Non-pigmented ciliary epithelial cell (primary cell): ENCODE results near the genes TMEM200C and LRRC30.

- RRBS: 2% methylated on average over 4 of the region's 20 CpGs
These were observed 1.3 kb upstream of the TGIF1 start for GRCh38 chr18:3448601-3449157.

DNA sequence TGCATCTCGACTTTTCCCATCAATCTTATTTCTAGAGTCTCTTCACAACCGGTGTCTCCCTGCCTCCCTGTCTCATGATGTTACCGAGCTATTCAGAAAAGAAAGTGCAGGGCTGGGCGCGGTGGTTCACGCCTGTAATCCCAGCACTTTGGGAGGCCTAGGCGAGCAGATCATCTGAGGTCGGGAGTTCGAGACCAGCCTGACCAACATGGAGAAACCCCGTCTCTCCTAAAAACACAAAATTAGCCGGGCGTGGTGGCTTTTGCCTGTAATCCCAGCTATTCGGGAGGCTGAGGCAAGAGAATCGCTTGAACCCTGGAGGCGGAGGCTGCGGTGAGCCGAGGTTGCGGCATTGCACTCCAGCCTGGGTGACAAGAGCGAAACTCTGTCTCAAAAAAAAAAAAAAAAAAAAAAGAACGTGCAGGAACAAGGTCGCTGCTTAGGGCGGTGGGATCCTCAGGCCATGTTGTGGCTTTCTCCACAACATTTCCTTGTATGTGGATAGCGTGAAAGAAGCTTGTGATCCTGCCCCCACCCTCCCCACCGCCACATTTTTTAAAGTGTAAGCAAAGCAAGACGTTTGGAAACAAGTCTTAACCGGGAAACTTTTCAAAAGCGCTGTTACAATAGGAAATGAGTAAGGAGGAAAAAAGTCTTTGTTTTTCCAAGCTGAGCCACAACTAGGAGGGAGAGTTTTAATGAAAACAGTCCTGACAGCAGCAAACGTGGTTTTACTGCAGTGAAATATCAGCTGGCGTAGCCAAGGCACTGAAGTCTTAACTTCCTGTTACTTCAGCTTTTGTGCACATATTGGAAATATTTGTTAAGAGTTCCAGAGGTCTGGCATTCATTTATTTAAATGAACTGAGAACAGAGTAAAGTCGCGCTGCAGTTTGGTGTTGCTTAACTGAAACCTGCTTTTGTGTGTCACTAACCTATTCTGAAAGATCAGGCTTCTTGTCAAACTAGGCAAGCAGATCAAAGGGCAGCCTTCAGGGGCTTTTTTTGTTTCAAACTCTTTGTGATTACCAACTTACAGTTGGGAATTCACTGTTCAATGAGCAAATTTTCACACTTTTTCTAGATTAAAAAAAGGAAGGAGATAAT lies 3.7 kb downstream of the TGIF1 start:
- RRBS: no CpG with 5 or more reads among the region's 31 CpGs

GRCh38 chr18:3455678-3456645 lies 6.0 kb downstream of the TGIF1 start:
- RRBS: no CpG with 5 or more reads among the region's 12 CpGs

DNA sequence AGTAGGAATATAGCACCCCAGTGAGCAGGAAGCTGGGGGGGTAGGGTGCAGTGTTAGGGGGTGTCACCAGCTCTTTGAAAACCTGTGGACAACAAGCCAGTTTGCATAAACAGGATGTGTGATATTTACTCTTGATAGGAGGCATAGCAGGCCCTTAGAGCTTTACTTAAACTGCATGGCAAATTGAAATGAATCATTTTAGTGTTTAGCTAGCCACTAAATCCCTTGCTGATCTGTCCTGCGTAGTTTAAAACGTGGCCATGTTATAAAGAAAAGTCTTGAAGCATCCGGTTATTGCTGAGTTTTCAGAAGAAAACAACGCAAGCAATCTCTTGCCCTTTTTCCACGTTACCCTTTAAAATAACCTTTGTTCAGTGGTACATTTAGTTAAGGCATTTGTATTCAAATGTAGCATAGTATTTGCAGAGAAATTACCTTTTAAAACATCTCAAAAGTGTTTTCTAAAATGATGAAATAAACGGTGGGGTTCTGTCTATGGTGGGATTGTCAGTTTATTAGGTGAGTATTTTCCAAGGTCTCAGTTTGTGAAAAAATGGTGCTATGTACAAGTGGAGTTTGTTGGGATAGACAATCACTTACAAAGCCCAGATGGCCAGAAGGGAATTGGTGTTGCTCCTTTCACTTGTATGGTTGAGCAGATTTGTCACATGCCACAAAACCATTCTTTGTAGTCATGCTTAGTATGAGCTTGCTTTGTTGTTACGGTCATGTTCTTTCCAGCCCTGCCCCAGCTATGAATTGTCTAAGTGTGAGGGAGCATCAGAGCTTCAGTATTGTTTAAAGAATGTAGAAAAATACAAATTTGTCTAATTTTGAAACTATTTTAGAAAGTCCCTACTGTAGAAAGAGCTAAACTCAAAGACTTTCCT lies 8.7 kb downstream of the TGIF1 start:
- RRBS: no CpG with 5 or more reads among the region's 7 CpGs

GRCh38 chr18:3526419-3527398 lies 76.7 kb downstream of the TGIF1 start:
- RRBS: 40% methylated on average over 4 of the region's 13 CpGs

- RRBS: no CpG with 5 or more reads among the region's 1 CpG
These were observed 153.2 kb downstream of the TGIF1 start for GRCh38 chr18:3603300-3603404.

DNA sequence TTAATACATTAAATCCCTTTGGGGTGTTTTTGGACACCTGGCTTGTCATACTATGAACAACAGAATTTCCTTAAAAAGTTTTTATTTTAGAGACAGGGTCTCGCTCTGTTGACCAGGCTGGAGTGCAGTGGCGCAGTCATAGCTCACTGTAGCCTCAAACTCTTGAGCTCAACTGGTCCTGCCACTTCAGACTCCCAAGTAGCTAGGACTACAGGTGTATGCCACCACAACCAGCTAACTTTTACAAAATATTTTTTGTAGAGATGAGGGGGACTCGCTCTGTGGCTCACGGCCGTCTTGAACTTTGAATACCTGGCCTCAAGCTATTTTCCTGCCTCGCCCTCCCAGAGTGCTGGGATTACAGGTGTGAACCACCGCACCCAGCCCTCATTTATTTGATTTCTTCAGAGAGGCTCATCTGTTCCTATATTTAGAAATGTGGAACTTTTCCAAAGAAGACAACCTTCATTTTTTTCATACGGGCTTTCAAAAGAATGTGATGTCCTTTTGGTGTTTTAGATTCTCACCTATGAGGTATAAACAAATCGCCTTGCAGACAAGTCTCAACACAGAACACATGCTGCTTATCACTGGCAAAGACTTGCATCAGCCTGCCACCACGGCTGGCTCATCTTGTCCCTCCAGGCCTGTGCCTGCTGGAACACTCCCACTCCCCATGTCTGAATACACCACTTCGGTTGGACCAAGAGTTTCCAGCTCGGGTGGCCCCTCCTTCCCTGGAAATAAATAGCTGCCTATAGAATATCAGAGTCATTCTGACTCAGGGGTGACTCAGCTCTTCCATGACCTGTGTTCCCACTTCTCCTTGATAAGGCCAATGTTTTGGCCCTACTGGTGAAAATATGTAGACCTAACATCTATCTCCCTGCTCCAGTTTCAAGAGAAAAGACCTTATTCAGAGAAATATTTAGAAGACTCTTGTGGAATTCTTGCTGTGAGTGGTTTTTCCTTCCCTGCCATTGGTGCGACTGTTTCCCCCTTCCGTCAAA lies 202.6 kb downstream of the TGIF1 start:
- RRBS: no CpG with 5 or more reads among the region's 14 CpGs

DNA sequence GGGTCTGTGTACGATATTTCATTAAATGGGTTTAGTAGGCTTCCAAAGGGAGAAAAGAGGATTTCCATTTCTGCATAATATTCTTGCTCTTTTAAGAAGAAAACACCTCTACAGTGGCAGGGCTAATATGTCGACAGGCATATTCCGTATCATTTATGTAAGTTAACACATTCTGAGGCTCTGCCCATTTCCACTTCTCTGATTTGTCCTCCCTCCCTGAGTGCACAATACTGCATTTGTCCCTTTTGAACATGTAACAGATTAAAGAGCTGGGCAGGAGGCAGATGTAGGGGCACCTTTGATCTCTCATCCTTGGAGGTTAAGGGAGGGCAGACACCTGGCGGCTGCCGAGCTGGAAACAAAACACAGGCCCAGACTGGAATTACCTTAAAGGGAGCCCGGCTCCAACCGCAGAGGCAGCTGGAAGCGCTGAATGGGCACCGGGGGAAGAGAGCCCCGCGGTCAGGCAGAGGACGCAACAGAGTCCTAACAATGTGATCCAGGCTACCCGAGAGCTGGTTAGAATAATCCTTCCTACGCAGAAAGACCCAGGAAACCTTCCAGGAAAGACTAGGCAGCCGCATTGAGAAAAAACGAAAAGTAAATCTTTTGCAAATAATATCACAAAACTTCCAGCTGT lies 215.8 kb downstream of the TGIF1 start:
- RRBS: 0% methylated on average over 2 of the region's 16 CpGs

GRCh38 chr18:5296830-5297327 lies 1.4 kb upstream of the ZBTB14 start:
- RRBS: no CpG with 5 or more reads among the region's 28 CpGs

- RRBS: no CpG with 5 or more reads among the region's 23 CpGs
These were observed 101.6 kb upstream of the ZBTB14 start for GRCh38 chr18:5396969-5397679.

DNA sequence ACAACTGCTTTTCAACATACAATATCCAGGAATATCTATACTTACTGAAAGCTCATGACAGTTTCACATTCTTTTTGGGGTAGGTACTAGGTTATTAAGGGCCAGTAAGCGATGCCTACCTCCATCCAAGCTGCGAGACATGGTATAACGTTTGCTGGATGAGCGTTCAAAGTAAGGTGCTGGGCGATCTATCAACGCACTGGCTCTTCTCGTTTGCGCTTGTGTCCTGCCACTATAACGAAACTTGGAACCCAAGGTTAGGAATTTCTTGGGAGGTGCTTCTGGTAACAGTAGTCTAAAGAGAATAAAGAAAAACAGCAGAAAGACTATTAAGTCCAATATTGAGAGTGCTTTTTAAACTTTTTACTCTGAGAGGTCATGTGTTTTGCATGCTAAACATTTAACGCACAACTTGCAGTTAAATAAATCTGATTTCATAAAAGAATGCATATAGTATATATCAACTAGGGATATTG lies 120.5 kb downstream of the EPB41L3 start:
- RRBS: no CpG with 5 or more reads among the region's 10 CpGs

DNA sequence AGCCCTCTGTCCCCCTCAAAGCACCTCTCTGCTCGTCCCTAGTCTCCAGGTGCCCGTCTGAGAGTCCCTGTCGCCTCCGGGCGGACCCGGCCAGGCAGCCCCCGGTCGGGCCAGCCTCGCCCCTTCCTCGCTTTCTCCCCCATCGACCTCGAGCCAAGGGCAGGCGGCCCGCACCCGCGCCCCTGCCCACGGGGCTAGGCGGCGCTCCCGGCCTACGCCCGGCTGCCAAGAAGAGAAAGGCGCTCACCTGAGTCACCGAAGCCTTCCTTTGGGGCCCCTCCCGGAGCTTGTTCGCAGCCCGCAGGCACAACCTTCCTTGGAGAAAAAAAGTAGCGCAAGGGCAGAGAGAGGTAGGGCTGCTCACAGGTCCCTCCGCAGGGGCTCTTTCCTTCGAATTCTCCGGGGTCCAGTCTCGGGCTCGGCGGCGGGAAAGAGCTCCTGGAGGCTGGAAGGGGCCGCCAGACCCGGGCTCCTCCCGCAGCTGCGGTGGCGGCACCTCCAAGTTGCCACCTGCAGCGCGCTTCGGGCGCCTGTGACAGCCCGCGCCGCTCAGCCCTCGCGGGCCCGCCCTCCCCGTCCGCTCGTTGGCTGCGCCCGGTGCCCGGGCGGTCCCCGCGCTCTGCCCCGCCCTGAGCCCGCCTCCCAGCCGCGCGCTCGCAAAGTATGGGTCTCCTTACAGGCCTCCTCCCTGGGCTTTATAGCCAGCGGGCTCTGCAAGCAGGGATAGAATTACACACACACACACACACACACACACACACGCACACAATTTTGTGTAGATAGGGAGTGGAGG lies 86.5 kb upstream of the EPB41L3 start:
- RRBS: 2% methylated on average over 23 of the region's 67 CpGs

DNA sequence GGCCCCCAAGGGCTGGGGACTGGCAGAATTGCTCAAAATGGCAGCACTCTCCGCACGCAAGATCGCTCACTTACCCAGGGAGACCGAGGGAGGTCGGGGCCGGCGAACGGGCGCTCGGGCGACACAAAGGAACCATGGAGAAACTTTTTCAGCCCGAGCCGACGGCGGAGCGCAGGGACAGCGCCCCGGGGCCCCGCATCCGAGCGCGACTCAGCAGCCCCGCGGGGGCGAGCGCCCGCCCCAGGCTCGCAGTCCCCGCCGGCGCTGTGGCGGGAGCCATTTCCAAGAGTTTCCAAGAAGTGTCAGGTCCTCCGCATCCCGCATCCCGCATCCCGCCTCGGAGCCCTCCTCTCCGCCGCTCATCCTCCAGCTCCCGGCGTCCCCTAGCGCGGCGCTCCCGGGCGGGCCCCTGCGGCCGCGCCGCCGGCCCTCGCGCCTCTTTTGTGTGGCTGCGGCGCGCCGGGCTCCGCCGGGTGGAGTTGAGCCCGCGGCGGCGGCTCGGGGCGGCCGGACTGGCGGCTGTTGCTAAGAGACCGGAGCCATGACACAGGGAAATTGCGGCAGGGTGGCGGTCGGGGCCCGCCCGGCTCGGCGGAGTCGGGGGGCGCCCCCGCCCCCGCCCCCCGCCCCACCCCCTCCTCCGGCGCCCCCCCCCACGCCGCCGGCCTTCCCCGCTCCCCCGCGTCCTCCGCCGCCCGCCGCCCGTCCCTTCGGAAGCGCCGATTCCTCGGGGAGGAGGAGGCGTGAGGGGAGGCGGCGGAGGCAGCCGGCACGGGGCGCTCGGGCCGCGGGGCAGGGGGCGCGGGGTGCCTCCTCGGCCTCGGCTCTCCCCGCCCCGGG lies at the start of gene TMEM200C:
Gene TMEM200C, minus strand, starts transcription at position 567 of the 840 bp plus-strand sequence.
- RRBS: 2% methylated on average over 72 of the region's 112 CpGs

DNA sequence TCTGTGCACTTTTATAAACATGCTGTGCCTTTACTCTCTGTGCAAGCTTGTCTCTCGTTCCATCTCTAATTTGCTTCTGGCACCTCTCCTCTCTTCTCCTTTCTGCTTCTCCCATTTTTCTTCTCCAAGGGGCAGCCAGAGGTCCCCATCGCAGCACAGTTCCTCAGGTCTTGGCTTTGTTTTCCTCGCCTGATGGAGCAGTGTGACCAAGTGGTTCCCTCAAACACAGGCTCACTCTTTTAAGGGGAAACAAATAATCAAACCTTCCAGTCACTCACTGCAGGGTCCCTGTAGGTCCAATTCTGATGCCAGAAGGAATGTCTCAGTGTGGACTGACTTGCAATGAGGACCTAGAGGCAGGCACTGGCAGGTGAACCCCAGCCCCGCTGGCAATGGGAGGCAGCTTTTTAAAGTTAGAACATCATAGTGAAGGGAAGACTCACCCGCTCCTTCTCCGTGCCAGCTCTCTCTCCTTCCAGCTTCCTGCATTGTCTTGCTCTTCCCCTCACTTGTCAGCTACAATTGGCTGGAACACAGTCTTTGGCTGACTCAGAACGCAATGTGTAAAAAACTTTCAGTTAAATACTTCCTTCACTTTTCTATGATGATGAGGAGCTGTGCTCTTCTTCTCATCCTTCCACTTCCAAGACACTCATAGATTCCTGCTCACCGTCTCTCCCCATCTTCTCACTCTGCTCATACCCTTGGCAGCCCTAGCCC lies 117.7 kb upstream of the TMEM200C start:
- RRBS: no CpG with 5 or more reads among the region's 8 CpGs

- RRBS: no CpG with 5 or more reads among the region's 19 CpGs
These were observed 142.5 kb upstream of the L3MBTL4 start for GRCh38 chr18:6557057-6557843.

- RRBS: no CpG with 5 or more reads among the region's 2 CpGs
These were observed 637 bp upstream of the ARHGAP28 start for GRCh38 chr18:6728987-6729170.

- RRBS: no CpG with 5 or more reads among the region's 21 CpGs
These were observed at the start of gene LRRC30 for GRCh38 chr18:7230536-7231512. LRRC30 (plus strand) TSS chr18:7231089.

DNA sequence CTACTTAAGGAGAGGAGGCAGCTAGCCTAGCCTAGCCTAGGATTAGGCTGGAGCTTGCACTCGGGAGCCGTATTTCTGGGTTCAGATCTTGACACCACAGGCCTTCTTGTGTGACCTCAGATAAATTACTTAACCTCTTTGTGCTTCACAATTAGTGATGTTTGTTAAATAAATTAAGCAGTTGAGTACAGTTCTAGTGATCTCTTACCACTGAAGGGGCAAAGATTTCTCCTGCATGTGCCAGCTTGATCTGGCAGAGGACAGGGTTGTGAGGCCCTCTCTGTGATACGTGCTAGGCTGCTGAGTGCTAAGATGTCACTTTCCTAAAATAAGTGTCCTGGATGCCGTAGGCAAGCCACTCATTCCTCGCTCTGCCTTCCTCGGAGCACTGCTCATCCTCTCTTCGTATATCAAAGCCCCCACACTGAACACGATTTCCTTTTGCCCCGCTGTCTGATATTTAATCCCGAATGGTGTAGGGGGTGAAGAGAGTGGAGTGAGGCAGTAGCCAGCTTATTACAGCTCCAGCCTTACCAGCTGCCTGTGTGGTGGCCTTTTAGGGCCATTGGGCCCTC lies 40.4 kb downstream of the PTPRM start:
- RRBS: no CpG with 5 or more reads among the region's 10 CpGs

- RRBS: no CpG with 5 or more reads among the region's 9 CpGs
These were observed 41.9 kb downstream of the PTPRM start for GRCh38 chr18:7608703-7609762.

GRCh38 chr18:7822495-7823070 lies 255.5 kb downstream of the PTPRM start:
- RRBS: no CpG with 5 or more reads among the region's 6 CpGs